Gallbladder (tissue), 1 donor: ENCODE measurements around the genes CNTNAP4 and NUDT7.

DNA sequence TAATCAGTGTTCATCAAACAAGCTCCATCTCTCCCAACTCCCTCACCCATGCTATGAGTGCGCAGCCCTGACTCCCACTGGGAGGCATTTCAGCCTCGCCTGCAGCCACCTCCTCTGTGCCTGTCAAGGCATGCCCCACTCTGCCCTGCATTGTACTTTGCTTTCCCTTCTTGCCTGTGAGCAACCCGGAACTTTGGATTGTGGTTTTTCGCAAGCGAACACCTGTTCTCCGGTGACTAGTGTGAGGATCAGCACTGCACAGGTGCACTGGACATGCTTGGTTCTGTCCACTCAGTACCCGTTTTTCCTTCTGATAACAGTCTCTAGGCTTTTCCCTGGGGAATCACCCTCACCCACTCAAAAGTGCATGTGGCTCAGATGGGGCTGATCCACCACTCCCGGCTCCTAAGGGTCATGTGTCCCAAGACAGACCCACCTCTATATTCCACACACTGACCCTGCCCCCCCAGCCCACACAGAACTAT lies 9.1 kb downstream of the CHST6 start:
- PRO-cap: no peak

DNA sequence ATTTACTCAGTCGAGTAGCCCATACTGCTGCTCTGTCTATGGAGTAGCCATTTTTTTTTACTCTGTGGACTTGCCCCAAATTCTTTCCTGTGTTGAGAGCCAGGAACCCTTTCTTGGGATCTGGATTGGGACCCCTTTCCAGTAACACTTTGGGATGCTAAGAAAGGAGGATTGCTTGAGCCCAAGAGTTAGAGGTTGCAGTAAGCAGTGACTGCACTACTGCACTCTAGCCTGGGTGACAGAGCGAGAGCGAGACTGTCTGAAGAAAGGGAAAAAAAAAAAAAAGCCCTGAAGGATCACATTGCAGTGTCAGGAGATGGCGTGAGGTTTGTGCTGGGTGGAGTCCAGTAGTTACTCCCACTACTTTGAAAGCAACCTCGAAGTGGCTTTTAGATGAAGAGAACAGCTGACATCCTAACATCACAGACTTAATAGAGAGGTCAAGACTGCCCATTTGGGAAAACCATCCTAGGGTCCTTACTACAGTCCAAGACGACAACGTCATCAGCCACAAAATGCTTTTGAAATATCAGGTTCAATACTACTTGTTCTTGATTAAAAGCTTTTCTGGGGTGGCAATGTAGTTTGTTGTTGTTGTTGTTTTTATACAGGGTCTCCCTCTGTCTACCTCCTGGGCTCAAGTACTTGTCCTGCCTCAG lies 4.0 kb upstream of the TMEM231 start:
- PRO-cap: no peak

- PRO-cap: no peak
These were observed 27.7 kb downstream of the GABARAPL2 start for GRCh38 chr16:75593817-75594434.

DNA sequence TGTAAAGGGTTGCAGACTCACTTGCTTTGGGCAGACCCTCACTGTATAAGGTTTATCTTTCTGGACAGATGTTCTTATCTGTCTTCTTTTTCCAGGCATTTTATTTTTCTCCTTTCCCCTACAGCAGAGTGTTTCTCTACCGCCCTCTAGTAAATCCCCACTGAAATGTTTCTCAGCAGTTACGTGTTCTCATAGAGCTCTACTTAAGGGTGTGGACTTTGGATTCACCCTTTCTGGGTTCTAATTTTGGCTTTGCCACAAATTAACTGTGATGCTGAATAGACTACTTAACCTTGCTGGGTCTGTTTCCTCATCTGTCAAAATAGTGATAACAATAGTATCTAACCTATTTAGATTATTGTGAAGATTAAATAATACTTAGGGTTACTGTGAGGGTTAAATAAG lies 1.9 kb downstream of the ADAT1 start:
- PRO-cap: no peak

GRCh38 chr16:75627280-75628247 lies 4.5 kb upstream of the ADAT1 start:
- PRO-cap: no peak

DNA sequence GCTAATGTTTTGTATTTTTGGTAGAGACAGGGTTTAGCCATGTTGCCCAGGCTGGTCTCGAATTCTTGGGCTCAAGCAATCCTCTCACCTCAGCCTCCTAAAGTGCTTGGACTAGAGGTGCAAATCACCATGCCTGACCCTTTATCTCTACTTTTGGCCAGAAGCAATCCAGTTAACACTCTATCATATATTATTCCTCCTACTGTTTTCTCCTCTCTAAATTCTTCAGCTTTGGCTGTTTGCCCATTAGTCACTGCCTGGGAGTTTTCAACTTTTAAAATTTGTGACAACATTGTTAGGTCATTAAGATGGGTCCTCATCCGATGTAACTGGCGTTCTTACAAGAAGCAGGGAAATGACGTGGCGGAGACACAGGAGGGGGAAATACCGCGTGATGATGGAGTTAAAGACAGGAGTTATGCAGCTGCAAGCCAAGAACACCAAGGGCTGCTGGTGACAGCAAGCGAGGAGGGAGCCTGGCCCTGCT lies 34.7 kb upstream of the CPHXL start:
- PRO-cap: no peak

DNA sequence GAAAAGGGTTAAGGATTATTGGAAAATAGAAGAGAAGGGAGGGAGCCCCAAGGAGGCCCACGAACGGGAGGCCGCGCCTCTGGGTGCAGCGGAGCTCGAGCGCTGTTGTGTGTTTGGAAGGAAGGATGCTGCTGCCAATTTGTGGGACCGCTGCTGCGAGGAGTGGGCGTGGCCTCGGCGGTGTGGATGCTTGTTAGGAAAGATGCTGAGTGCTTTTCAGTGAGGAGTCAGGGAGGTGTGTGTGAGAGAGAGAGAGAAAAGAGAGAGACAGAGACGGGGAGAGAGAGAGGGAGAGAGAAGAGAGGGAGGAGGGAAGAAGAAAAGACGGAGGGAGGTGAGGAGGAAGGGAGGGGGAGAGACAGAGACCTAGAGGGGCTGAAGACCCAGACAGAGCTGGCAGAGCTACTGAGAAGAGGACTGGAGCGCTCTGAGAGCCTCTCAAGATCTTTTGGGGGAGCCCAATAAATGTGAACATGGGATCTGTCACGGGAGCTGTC lies at the start of gene CNTNAP4:
TSS of gene CNTNAP4 (plus strand) at position 212 of the 497 bp plus-strand sequence.
- PRO-cap: no peak

- PRO-cap: no peak
These were observed 116.3 kb downstream of the CNTNAP4 start for GRCh38 chr16:76393509-76393795.

GRCh38 chr16:76509436-76509703 lies 232.2 kb downstream of the CNTNAP4 start:
- PRO-cap: no peak

DNA sequence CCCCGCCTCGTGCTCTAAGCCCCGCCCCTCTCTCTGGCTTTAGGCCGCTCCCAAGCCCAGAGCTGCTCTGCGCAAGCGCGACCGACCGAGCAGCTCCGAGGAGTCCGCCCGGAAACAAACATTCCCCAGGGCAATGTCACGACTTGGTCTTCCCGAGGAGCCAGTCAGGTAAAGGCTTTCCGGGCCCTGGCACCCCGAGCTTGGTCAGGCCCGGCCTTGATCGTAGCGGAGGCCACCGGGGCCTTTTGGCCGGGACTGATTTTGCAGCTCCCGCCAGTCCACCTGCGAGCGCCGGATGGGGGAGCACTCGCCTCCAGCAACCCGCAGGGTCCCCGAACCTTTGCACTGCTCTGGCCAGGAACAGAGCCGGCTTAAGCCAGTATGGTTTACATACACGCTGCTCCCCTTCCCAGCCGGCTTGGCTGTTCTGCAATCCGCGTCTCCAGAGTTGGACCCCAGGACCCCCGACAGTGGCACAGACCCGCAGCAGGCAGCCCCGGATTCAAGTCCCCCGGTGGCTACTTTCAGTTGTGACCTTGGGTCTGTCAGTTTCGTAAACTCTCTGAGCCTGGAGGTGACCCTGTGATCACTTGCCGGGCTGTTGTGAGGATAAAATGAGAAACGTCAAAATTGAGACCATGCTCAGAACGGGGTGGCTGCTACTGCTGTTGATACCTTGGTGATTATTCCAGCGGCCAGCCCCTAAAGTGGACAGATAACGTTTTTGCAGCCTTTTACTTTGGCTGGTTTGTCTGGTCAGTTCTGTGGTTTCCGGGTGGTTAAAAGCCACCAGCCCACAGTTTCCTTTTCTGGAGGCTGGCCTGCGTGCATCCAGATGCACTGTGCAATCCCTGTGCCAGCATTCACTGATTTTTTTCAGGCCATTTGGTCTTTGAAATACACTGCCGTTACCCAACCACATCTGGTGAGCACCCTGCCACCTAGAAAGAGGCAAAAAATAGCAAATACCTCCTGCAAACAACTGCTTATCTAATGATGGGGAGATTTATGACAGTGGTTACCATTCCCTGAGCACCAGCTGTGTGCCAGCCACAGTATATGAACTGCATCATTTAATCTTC lies at the start of gene NUDT7:
TSS of gene NUDT7 (plus strand) at position 65 of the 1,082 bp plus-strand sequence.
- PRO-cap: bidirectional peak, plus-strand start at position 121 of the sequence, minus-strand start outside the sequence

GRCh38 chr16:77870318-77870801 lies 82.0 kb downstream of the VAT1L start:
- PRO-cap: no peak

GRCh38 chr16:78003123-78003488 lies 19.2 kb upstream of the CLEC3A start:
- PRO-cap: no peak

GRCh38 chr16:78502705-78503369 lies 403.4 kb downstream of the WWOX start:
- PRO-cap: no peak

GRCh38 chr16:78505968-78506728 lies 406.7 kb downstream of the WWOX start:
- PRO-cap: no peak

- PRO-cap: no peak
These were observed 508.9 kb downstream of the WWOX start for GRCh38 chr16:78608275-78608751.

GRCh38 chr16:78640417-78641231 lies 541.2 kb downstream of the WWOX start:
- PRO-cap: no peak

- PRO-cap: no peak
These were observed 643.3 kb downstream of the WWOX start for GRCh38 chr16:78742436-78743402.

GRCh38 chr16:78829616-78830332 lies 730.3 kb downstream of the WWOX start:
- PRO-cap: no peak

GRCh38 chr16:79229144-79229691 lies 371.3 kb downstream of the MAF start:
- PRO-cap: no peak

GRCh38 chr16:79598699-79599503 lies 1.6 kb downstream of the MAF start:
- PRO-cap: bidirectional peak, plus-strand start at chr16:79598890, minus-strand start at chr16:79598904; bidirectional peak, plus-strand start at chr16:79599082, minus-strand start at chr16:79598968